B cell (primary cell): ENCODE measurements around the genes MAPKAPK5 and ERP29.

DNA sequence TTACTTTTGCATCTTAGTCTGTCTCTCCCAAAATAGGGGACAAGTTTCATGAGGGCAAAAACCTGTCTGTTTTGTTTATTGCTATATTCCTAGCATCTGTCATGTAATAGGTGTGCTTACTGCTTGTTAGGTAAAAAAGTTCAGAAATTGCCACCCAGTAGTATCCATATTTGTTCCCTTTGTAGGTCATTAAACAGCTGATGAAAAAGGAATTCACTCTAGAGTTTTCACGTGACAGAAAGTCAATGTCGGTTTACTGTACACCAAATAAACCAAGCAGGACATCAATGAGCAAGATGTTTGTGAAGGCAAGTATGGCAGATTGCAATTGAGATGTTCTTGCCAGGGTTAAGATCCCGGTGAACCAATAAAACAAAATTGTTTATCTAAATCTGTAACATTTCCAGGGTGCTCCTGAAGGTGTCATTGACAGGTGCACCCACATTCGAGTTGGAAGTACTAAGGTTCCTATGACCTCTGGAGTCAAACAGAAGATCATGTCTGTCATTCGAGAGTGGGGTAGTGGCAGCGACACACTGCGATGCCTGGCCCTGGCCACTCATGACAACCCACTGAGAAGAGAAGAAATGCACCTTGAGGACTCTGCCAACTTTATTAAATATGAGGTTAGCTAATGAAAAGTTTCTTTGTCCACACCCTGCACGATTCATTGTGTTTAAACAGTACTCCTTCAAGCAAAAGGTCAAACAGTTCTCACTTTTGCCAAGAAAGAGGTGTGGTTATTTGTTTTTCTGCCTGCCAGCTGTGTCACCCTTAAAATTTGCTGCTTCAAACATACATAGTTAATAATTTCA lies 58.3 kb downstream of the ATP2A2 start:
- PRO-cap = no peak
- CAGE, long polyA plus RNA = no peak

- PRO-cap = no peak
- CAGE, long polyA plus RNA = no peak
Observed at GRCh38 chr12:110355126-110355378, 48.5 kb downstream of the ANAPC7 start.

DNA sequence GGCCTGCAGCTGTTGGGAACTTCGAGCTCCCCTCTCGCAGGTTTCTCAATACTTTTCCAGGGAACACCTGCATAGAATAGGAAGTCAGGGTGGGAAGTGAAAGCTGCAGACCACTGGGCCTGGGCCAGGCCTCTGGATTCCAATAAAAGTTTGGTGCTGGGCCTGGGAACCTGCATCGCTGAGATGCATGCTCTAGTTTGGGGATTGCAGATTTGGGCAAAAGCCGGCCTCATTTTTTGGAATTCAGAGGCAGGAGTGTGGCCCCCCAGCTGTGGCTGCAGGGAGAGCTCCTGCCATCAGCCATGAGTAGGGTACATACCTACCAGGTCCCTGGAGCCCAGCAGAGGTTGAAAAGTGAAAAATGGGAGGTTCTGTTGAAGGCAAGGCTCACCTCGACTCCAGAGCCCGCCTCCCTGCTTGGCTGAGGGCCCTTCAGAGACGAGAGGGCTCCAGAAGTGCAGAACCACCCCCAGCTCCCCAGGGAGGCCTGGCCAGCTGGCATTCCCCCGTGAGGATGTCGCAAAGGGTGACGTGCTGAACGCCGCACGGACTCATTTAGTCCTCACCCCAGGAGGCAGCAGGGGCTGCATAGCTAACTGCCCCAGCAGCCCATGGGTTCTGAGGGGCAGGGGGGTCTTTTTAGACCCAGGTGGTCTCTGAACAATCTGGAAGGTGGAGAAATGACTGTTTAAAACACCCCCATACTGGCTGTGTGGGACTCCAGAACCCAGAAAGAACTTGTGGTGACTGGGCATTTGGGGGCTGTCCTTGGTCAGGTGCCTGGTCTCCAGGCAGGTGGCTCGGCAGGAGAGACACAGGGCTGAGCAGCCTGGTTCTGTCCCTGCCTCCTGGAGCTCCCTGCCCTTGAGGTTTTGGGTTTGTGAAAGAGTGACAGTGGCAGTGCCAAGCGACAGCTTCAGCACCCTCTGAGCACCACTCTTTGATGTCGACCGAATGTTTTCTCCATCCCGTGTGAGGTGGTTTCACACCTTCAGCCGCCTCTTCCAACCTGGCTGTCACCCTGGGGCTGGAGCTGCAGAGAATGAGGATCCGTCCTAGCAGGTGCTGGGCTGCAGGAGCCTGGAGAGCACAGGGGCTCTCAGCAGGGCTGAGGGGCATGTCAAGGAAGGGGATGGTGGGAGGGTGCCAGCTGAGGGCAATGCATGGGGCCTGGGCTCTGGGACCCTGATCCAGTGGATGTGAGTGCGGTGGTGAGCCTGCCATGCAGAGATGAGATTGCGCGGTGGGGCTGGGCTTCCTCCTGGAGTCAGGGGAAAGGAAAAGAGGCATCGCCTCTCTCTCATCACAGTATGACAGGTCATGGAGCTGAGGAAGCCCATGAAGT lies 31.9 kb downstream of the ANAPC7 start:
- PRO-cap = unidirectional peak, plus-strand start at position 554 of the sequence
- CAGE, long polyA plus RNA = no peak

- PRO-cap = no peak
- CAGE, long polyA plus RNA = no peak
Observed at GRCh38 chr12:110502434-110502708, 240 bp downstream of the RAD9B start.

DNA sequence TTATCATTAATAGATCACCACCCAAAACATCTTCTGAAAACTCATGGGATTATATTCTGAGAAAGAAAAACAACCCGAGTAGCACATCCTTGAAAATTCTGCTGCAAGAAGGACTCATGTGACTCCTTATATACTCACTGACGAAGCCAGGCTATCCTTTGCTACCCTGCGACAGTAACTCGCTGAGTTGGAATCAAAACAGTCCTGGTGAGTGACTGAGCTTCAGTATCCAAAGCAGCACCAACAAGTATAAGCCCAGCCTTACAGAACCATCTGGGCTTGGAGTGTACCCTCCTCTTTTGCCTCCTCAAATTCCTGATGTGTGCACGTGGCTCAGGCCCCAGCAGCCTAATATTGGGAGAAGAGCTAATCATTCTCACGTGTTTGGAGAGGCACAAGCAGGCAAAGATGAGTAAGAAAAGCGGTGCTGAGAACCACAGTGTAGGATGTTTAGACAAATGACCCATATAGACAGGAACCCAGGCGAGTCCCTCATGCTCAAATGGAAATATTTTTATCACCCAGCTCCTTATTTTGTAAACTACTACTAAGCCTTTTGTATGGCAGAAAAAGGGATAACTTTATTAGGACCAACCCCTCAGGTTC lies 34.4 kb downstream of the PPTC7 start:
- PRO-cap = no peak
- CAGE, long polyA plus RNA = no peak

GRCh38 chr12:110584943-110586059 lies 2.2 kb upstream of the PPTC7 start:
- PRO-cap = no peak
- CAGE, long polyA plus RNA = no peak

DNA sequence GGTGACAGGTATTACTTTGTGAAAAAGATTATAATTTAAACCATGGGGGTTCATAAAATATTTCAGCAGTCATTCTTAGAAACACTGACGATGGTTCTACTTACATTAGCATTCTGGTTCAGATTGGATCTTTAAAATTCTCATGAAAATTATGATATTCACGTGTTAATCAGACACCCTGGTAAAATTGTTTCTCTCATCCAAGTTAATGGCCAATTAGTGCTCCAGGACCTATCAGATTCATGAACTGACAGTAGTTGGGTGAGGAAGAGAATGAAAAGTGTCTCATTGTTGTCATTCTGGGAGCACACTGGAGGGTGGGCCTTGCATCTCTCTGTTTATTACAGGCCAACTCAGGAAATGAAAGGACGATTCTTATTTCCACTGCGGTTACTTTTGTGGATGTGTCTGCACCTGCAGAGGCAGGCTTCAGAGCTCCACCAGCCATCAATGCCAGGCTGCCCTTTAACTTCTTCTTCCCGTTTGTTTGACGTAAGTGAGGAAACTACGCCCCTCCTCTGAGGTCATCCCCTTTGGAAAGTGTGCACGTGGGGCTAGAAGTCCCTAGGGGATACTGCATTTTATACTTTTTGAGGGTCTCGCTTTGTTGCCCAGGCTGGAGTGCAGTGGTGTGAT lies 33.6 kb downstream of the TCTN1 start:
- PRO-cap = bidirectional peak, plus-strand start at position 389 of the sequence, minus-strand start at position 312 of the sequence; unidirectional peak, minus-strand start at position 467 of the sequence
- CAGE, long polyA plus RNA = no peak

DNA sequence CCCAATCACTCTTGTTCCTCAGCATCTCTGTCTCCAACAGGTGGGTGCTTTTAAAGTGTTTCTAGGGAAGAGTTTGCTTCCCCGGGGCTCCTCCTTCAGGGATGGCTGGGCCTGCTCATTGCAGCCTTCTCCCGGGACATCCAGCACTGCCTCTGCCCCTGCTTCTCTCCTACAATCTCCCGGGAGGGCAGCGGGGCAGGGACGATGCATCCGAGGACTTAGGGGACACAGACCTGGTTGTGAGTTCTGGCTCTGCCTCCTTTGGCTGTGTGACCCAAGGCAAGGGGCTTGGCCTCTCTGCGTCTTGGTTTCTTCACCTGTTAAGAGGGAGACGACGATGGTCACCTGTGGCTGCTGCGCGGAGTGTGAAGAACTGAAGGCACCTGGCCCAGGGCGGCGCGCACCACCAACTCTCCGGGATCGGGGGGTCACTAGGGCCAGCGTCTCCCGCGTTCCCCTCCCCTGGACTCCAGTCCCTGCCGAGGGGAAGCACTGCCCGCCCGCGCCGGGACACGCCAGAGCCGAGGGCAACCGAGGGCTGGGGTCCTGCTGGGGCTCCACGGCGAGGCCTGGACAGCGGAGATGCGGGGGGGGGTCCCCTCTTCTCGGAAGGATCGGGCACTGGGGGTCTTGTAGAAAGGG lies 402 bp downstream of the HVCN1 start:
- PRO-cap = no peak
- CAGE, long polyA plus RNA = no peak

DNA sequence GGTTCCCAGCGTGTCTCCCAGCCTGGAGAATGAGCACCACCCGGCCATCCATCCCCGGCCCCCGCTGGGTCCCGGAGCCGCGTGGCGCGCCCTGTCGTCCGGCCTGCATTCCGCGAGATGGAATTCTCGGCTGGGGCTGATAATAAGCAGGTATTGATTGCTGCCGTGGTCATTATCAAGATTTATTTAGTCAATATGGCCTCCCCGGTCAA lies 13.0 kb downstream of the CUX2 start:
- PRO-cap = no peak
- CAGE, long polyA plus RNA = no peak

DNA sequence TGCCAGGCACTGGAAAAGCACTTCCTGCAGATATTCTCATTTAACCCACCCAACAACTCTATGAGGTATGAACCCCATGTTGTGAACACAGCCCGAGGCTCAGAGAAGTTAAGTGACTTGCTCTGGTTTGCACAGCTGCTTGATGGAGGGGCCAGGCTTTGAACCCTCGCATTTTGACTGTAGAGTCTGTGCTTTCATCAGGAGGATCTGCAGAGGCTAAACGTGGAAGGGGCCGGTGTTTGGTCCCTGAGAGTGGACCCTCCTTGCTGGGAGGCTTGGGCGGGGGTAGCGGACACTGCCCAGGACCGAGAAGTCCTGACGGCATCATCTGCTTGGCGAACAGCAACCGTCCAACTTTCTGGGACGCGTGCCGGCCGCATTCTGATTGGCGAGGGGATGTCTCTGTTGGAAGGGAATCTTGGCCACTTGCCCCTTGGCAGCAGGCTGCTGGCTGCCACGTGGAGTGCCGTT lies 132.6 kb downstream of the CUX2 start:
- PRO-cap = no peak
- CAGE, long polyA plus RNA = no peak

GRCh38 chr12:111396945-111397666 lies 8.6 kb upstream of the SH2B3 start:
- PRO-cap = no peak
- CAGE, long polyA plus RNA = no peak

DNA sequence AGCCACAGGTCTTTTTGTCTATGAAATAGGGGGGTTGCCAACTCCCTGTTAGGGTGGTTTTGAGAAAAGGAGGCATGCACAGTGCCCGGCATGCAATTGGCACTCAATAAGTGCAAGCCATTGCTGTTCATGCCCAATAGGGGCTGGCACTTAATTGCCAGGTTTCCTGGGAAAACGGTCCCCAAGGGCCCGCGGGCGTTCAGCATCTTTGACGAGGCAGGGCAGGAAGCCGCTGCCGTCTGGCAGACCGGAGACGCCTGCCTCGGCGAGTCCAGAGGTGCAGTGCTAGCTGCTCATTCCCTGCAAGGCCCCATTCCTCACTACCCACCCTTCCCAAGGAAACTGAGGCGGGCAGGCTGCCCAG lies 3.5 kb downstream of the SH2B3 start:
- PRO-cap = no peak
- CAGE, long polyA plus RNA = no peak

DNA sequence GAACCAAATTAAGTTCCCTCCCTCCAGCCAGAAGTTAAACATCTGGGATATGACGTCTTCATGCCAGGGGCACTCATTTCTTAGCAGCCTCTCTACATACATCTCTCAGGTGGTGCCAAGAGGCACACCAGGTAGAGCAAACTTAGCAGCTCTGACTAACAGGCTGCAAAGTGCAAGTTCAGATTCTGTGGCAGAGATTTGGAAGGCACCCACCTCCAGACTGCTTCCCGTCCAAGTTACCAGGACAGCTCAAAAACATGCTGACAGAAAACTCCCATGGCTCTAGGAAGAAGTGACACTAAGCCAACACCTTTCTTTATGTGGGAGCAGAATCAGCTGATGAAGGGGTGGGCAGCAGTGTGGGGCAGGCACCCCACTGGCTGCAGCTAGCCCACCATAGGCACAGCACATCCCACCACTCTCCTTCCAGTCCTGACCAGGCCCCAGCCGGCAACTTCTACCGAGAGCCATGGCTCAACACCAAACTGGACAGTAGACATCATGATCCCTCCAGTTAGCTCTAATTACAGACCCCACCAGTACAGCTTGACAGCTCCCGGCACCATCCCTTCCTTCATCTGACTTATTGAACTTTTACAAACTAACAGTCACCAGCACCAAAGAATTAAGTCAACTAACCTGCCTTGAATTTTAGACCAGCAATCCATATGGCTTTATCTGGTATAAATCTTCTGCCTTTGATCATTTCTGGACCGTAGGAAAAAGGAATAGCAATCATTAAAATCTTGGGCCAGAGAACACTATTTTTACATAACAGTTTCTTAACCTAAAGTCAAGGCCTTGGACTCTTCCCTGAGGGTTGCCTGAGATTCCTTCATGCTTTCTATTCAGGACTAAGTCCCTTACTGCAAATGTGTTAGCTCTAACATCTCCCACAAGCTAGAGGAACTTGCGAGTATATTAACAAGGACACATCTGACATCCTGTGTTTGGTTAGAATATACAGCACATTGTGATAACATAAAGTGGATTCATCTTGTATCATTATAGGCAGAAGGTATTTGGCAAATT lies 45.1 kb downstream of the SH2B3 start:
- PRO-cap = no peak
- CAGE, long polyA plus RNA = no peak

GRCh38 chr12:111452410-111453688 lies 47.1 kb downstream of the SH2B3 start:
- PRO-cap = no peak
- CAGE, long polyA plus RNA = no peak

DNA sequence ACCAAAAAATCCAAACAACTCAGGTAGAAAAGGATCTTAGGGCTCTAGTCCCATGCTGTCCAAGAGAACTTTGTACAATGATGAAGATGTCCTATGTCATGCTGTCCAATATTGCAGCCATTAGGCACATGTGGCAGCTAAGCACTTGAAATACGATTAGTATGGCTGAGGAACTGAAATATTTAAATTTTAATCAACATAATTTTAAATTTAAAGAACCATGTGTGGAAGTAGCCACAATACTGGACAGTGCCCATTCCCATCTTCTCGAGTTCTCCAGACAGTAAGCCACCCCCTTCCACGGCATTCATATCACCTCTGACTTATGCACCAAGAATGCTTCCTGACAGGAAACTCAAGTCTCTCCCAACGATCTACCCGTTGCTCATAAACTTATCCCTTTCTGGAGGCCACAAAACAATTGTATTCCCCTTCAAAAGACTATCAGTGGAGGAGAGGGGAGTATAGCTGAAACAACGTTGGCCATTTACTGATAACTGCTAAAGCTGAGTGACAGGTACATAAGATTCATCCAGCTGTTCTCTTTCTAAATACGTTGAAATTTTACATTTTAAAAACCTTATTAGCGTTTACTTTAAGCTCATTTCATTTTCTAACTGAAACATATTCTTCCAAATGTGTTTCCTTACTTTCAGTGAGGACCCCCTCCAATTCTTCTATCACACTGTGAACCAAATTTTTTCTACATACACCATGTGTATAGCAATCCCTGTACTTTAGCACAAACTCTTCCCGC lies 29.1 kb downstream of the ATXN2 start:
- PRO-cap = no peak
- CAGE, long polyA plus RNA = no peak

DNA sequence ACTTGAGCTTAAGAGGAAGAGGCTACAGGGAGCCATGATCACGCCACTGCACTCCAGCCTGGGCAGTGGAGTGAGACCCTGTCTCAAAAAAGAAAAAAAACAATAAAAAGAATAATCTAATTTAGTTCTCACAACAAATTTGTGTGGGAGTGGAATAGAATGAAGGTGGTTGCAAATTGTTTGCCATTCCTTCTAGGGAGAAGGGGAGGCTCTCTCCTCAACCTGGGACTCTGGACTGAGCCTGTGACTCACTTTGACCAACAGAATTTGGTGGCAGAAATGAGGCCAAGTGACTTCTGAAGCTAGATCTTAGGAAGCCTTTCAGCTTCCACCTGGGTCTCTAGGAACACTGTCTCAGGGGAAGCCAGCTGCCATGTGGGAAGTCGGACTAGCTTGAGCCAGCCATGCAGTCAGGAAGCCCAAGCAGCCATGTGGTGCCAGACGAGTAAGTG lies 14.3 kb downstream of the ALDH2 start:
- PRO-cap = no peak
- CAGE, long polyA plus RNA = no peak

- PRO-cap = bidirectional peak, plus-strand start at chr12:111842183, minus-strand start at chr12:111841917
- CAGE, long polyA plus RNA = no peak
Observed at GRCh38 chr12:111841968-111842525, at the start of gene MAPKAPK5. Gene MAPKAPK5, plus strand, starts transcription at chr12:111842228.

DNA sequence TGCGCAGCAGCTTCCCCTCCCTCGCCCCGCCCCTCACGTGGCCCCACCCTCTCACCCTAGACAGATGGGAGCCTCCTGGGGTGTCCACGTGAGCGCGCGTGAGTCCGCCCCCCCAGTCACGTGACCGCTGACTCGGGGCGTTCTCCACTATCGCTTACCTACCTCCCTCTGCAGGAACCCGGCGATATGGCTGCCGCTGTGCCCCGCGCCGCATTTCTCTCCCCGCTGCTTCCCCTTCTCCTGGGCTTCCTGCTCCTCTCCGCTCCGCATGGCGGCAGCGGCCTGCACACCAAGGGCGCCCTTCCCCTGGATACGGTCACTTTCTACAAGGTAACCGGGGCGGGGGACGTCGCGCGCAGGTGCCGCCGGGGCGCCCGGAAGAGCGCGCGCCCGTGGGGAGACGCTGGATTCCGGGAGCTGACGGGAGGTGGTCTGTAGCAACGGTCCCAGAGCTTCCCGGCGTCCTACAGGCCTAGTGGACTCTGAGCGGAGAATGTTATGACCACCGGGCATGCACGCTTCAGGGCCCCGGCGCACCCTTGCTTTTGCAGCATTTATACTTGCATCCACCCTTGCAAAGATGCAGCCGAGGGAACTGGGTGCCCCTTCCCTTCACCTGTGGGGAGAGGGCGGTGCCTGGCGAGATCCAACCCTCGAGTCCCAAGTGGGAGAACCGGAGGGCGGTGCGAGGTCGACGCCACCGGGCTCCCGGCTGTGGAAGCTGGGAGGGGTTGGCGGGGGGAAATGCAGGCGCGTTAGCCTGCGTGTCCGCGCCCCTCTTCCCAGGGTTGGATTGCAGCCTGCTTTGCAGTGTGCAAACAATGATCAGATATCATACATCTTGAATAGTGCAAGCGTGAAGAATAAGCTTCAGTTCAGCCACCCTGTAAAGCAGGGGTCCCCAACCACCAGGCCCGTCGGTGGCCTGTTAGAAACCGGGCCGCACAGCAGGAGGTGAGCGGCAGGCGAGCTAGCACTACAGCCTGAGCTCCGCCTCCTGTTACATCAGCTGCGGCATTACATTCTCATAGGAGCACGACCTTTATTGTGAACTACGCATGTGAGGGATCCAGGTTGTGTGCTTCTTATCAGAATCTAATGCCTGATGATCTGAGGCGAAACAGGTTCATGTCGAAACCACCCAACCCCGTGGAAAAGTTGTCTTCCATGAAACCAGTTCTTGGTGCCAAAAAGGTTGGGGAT lies at the start of gene ERP29:
TSS of gene ERP29 (plus strand) at position 147 of the 1,203 bp plus-strand sequence.
- PRO-cap = bidirectional peak, plus-strand start at position 173 of the sequence, minus-strand start outside the sequence; bidirectional peak, plus-strand start at position 1,045 of the sequence, minus-strand start at position 946 of the sequence
- CAGE, long polyA plus RNA = start-site peak on the plus strand centred at position 160 of the sequence, 30 bp wide, 414 and 135 reads in 2 replicates

DNA sequence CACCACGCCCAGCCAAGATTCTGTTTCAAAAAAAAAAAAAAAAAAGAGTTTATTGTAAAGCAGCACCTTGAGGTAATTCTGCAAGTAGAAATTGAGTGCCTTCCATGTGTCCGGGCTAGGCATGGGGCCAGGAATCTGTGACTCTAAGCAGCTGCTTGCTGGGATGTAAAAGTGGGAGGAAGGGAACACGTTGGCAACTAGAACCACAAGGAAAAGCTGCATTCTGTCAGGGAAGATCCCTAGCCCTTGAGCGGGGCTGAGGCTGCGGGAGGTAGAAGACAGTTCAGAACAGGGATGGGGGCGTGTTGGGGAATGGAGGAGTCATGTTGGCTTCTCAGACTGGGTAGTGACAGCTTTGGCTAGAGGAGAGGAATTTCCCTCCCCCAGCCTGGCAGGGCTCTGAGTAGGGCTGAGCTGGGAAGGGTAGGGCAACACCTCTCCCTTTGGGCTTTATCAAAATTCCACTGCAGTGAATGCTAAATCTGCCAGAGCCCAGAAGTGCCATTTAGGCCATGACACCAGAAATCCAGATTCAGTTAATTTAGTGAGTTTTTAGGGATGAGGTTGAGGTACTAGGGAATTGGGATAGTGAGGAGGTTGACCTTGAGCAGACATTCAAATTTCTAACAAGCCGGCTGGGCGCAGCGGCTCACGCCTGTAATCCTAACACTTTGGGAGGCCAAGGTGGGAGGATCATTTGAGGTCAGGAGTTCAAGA lies 3.4 kb upstream of the TRAFD1 start:
- PRO-cap = no peak
- CAGE, long polyA plus RNA = no peak

GRCh38 chr12:112153466-112154290 lies 28.3 kb downstream of the TRAFD1 start:
- PRO-cap = no peak
- CAGE, long polyA plus RNA = no peak